Measurements from ENCODE around the genes LIMS3, ANAPC1, MERTK and CHCHD5.

GRCh38 chr2:109898446-109898960 is at the start of gene LIMS3:
Gene LIMS3 (plus strand): TSS chr2:109898688.
- PRO-cap = no peak
- RAMPAGE, long total RNA, 4 experiments = no peak in any of the 4 experiments

- PRO-cap = unidirectional peak, minus-strand start at chr2:110611062
- RAMPAGE, long total RNA, 4 experiments = no peak in any of the 4 experiments
Observed at GRCh38 chr2:110610845-110611366, 33.9 kb upstream of the RGPD6 start.

- PRO-cap = no peak
- RAMPAGE, long total RNA, 4 experiments = no peak in any of the 4 experiments
Observed at GRCh38 chr2:110679467-110679996, 1.7 kb upstream of the BUB1 start.

DNA sequence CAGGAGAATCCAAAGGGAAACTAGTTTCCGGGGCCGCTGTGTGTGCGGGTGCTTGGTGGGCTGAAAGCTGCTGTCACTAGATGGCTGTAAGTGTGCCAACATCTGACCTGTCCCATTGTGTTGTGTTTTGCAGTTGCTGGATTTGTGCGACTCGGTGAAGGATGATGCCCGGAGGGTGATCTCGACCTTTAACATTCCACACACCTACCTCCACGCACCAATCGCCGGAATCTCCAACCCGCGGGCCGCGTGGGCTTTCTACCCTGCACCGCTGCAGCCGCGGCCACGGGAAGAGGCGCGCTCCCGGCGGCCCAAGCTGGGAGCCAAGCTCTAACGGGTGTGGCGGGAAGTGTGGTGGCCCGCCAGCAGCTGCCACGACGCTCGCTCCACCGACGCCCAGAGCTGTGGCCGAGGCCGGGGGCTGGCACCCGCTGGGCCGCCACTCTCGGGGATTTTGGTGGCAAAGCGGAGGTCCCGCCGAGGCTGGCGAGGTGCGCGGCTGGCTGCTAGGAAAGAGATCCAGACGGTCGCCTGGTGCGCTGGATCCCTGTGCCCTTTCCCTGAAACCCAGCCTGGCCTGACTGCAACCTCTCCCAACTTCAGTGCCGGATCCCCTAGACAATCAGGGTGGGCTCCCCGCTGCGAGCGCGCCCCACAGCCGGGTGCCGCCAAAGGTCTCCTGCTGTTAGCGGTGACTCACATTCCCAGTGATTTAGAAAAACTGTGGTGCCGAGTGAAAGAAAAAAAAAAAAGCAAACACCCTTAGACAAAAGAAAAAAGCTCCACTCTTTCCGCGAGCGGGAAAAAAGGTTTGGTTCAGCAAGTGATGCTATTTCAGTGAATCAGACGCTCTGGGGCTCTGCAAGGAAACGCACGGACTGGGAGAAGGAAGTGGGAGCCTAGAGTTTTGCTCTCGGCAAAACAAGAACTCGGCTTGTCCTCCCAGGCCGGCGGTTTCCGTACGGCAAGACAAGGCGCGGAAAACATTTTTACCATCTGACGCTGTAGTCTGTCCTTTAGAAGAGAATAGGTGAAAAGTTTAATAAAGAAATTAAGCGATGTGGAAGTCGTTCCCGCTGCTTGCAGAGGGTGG is 2.9 kb upstream of the BCL2L11 start:
- PRO-cap = bidirectional peak, plus-strand start at position 845 of the sequence, minus-strand start at position 687 of the sequence; bidirectional peak, plus-strand start at position 868 of the sequence, minus-strand start at position 880 of the sequence
- RAMPAGE, long total RNA, 4 experiments = no peak in any of the 4 experiments

GRCh38 chr2:111883377-111884572 is at the start of gene ANAPC1:
Gene ANAPC1 (minus strand): TSS chr2:111884193.
- PRO-cap = bidirectional peak, plus-strand start at chr2:111884234, minus-strand start at chr2:111884191
- RAMPAGE, long total RNA, 4 experiments = start-site peak on the minus strand in 4 of 4 experiments, at chr2:111884153-111884185 at its widest, 24 to 582 reads per replicate

DNA sequence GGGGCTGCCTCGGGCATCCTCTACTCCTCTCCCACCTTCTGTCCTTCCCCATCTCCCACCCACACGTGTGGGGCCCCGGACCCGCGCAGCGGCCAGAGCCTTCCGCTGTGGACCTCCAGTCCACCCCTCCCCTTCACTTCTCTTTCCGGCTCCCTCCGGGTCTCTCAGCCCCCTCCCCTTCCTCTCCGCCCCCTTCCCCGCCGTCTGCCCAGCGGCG is 323 bp upstream of the MERTK start:
- PRO-cap = bidirectional peak, plus-strand start outside the sequence, minus-strand start at position 135 of the sequence
- RAMPAGE, long total RNA, 4 experiments = no peak in any of the 4 experiments

DNA sequence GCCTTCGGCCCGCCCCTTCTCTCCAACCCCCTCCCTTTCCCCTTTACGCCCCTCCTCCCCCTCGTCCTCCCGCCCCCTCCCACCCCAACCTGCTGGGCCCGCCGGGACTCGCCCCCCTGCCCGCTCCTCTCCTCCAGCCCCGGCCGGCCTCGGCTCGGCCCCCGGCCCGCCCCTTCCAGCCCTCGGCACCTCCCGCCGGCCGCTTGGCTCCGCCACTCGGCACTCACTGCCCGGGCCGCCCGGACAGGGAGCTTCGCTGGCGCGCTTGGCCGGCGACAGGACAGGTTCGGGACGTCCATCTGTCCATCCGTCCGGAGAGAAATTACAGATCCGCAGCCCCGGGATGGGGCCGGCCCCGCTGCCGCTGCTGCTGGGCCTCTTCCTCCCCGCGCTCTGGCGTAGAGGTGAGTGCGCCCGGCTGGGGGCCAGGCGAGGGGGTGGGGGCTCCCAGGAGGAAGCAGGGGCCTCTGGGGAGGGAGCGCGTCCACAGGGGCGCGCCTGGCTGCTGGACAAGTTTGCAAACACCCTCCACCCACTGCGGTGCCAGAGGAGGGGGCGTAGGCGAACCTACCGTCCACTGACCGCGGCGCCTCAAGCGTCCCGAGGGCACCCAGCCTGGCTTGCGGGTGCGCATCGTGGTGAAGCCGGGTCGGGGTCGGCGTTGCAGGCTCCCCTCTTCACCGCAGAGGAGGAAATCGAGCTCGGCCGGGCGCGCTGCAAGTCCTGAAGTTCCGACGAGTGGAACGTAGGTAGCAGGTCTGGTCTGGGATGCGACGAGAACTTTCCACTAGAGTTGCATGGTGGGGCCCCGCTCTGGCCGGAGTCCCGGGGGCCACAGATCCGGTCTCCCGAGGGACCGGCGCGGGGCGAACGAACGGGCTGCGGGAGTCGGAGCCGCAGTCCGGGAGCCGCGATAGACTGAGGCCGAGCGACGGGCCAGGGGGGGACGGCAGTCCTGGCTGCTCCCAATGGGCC is at the start of gene MERTK:
Gene MERTK (plus strand): TSS at position 215 of the 975 bp plus-strand sequence.
- PRO-cap = bidirectional peak, plus-strand start at position 222 of the sequence, minus-strand start outside the sequence; bidirectional peak, plus-strand start at position 837 of the sequence, minus-strand start at position 760 of the sequence
- RAMPAGE, long total RNA, 4 experiments = start-site peak on the plus strand in 3 of 4 experiments, centred at positions 220 to 238 of the sequence, 19 to 45 reads per replicate

DNA sequence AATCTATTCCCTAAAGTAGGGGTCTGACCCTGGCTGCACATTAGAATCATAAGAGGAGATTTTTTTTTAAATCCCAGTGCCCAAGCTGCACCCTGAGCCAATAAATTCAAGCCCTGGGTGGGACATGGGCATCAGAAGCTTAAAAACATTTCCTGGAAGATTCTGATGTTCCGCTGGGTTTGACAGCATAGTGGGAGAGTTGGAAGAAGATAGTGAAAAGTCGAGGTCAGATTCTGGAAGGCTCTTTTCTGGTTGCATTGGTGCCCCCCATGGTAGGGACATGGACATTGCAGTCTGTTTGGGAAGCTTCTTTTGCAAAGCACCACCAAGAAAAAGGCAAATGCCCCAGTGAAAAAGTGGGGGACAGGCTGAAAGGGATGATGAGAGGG is 20.9 kb downstream of the MERTK start:
- PRO-cap = no peak
- RAMPAGE, long total RNA, 4 experiments = no peak in any of the 4 experiments

DNA sequence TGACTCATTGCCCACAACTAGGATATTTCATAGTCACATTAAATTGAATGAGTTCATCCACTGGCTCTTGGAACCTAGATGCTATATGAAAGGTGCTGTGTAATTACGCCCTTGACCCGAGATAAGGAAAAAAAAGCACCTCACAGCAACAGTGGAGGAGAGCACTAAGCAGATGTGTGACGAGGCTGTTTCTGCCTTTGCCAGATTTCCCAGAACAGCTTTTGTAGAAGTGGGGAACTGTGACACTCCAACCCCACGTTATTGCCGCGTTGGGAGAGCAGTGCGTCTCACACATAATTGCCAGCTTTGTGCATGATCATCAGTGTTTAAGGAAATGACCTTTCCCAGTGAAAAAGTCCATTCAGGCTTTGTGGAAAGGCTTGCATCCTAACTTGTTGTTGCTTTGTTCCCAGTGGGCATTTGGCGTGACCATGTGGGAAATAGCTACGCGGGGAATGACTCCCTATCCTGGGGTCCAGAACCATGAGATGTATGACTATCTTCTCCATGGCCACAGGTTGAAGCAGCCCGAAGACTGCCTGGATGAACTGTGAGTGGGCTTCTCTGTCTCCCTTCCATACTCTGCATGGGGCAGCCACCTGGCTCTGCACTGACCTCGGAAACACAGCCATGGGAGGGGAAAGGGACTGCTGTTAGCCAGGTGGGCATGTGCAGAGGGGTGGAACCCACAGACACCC is 33.1 kb upstream of the TMEM87B start:
- PRO-cap = no peak
- RAMPAGE, long total RNA, 4 experiments = no peak in any of the 4 experiments

DNA sequence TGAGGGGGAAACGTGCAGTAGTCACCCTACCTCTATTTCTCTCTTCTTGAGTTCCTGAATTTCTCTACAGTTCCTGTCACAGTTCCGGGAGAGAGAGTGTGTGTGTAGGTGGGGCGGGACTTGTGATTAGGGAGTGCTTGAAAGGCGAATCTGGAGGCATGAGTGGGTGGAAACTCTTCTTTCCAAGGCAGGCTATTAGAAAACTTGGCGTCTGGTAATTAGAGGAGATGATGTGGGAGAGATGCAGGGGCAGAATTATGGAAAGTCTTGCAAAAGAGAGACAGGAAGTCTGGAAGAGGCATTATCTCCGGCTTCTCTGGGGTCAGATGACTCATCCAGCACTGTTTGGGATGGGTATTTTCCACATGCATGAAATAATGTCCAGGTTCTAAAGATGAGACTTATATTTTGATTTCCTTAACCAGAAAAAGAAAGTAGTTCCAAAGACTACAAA is 1.2 kb downstream of the TMEM87B start:
- PRO-cap = bidirectional peak, plus-strand start at position 225 of the sequence, minus-strand start at position 48 of the sequence
- RAMPAGE, long total RNA, 4 experiments = no peak in any of the 4 experiments

DNA sequence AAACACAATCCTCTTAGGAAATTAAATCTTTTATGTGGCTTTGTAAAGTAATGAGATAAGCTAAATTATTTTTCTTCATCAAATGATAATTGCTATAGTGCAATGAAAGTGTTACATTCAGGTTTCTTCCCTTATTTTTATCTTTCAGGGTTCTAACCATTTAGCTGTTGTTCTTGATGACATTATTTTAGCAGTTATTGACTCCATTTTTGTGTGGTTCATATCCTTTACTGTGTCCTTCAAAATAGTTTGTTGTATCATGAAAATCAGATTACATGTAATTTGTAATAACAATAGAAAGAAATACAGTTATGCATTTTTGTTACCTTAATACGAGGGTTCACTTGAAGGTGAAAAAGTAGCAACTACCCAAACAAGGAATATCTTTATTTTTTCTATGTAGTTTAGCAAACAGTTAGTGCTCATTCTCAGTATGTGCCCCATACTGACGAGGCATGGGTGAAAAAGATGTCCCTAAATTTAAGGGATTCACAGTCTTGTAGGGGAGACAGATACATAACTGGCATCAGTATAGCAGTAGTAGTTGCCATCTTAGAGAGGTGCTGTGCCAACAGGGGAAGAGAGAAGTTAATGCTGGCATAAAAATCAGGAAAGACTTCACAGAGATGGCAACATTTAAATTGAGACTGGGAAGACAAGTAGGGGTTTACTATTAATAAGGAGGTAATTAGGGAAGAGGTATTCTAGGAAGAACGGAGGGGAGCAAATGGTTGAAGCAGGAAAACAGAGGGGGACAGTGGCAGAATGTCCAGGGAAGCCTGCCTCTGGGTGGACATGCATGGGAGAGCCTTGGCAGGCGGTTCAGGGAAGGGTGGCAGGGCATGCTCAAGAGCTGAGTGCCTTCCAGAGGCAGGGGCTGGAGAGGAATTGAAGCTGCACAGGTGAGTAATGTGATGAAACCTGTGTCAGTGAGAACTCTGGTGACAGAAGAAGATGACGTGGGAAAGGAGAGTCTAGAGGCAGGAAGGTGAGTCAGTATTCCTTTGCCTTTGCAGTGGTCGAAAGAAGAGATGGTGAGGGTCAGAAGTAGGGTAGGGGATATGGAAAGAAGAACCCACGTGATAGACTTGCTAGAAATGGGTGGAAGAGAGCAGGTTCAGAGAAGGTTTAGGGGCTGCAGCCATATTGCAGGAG is 36.9 kb downstream of the TMEM87B start:
- PRO-cap = no peak
- RAMPAGE, long total RNA, 4 experiments = no peak in any of the 4 experiments

DNA sequence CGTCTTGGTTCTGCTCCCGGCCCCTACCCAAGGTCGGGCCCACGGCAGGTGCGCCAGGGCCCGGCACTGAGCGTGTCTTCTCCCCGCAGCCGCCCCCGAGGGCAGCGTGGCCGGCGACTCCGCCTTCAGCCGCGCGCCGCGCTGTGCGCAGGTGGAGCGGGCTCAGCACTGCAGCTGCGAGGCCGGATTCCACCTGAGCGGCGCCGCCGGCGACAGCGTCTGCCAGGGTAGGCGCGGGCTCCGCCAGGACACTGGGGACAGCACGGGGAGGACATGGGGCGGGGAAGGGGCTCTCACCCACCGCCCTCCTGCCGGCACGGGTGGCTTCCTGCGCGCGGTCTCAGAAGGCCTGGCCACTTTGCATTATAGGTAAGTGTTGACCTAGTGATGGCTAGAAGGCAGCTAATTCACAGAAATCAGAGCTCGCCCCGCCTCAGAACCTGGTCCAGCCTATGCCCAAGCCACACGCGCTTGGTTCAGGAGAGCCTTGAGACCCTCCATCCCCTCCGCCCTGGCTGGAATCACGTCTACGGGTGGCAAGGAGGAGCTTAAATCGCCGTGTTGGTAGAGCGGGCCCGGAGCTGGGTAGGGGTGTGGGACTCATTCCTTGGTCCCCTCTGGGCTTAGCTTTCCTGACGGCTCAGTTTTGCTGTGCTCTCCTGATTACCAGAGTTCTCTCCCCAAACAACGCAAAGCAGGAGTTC is 43.6 kb downstream of the FBLN7 start:
- PRO-cap = unidirectional peak, plus-strand start at position 171 of the sequence
- RAMPAGE, long total RNA, 4 experiments = no peak in any of the 4 experiments

DNA sequence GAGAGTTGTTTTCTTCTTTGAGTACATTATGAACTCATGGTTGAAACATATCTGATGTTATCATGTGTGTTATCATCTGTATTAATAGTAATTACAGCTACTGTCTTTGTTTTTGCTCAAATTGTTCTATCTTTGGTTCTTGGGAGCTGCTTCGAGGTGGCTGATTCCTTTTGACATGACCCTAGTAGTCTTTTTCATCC is 52.2 kb downstream of the FBLN7 start:
- PRO-cap = unidirectional peak, plus-strand start at position 129 of the sequence
- RAMPAGE, long total RNA, 4 experiments = no peak in any of the 4 experiments

GRCh38 chr2:112304552-112305030 is 29.2 kb downstream of the ZC3H6 start:
- PRO-cap = no peak
- RAMPAGE, long total RNA, 4 experiments = no peak in any of the 4 experiments

- PRO-cap = no peak
- RAMPAGE, long total RNA, 4 experiments = no peak in any of the 4 experiments
Observed at GRCh38 chr2:112324900-112325157, 49.4 kb downstream of the ZC3H6 start.

GRCh38 chr2:112541680-112541941 is 654 bp upstream of the POLR1B start:
- PRO-cap = no peak
- RAMPAGE, long total RNA, 4 experiments = no peak in any of the 4 experiments

DNA sequence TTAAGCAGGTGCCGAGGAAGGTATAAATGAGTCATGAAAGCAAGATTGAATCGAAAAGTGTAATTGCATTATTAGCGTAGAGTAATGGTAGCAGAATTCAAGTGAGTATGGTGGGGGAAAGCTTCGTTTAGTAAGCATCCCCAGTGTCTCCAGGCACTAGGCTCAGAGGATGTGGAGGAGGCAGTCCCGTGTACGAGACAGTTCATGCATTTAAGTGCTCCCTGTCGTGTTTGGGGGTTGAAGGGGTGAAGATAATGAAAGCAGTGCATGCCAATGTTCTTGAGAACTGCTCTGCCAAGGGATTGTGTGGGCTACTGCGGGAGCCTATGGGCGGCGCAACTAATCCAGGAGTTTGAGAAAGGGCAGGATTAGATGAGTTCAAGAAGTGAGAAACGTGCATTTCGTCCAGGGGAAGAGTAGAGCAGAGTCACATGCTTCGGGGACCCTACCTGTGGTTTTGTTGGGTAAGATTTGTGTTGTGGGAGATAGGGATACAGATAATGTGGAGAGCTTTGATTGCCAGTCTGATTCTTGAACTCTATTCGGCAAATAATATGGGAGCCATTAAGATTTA is 952 bp downstream of the POLR1B start:
- PRO-cap = no peak
- RAMPAGE, long total RNA, 4 experiments = no peak in any of the 4 experiments

DNA sequence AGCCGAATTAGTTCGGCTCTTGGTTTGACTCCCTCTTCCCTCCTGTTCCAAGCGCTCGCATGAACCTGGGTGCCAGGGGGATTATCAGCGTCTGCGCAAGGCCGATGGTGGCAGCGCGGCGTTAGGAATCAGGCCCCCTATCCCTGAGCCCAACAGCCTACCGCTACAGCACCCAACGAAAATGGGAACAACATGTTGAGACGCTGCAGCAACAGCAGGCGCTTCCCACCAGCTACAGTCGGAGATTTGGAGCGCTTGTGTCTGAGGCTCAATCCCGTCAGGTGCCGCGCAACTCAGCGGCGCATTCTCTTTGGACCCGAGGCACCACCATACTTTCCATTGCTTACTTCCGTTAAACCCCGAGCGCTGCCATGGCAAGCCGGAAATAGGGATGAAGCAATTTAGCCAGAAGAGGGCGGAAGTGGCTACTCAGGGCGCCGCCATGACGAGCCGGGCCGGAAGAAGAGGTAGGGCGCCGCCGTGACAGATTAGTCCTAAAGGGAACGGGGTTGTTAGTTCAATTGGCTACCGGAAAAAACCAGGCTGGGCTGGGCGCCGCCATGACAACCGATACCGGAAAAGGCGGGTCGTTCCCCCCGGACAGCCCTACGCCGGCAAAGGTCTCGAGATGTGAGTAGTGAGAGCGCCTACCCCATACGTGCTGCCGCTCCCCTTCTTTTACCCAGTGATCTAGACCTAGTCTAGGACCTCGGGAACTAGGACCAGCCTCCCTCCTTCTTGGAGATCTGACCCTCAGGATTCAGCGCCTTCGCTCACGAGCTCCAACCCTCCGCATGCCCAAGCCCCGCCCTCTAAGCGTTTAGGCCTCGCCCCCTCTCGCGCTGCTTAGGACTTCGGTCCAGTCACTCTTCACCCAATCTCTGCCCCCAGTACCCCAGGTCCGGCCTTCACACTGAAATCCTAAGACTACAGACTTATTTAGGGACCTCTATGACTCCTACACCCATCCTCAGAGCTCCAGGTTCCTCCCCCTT is at the start of gene CHCHD5:
Gene CHCHD5 (plus strand): TSS at position 590 of the 995 bp plus-strand sequence.
- PRO-cap = bidirectional peak, plus-strand start at position 617 of the sequence, minus-strand start at position 331 of the sequence; bidirectional peak, plus-strand start at position 890 of the sequence, minus-strand start at position 796 of the sequence
- RAMPAGE, long total RNA, 4 experiments = start-site peak on the plus strand in 4 of 4 experiments, centred at positions 442 to 597 of the sequence, 74 to 728 reads per replicate; start-site peak on the minus strand in 3 of 4 experiments, centred at positions 356 to 787 of the sequence, 6 to 17 reads per replicate

DNA sequence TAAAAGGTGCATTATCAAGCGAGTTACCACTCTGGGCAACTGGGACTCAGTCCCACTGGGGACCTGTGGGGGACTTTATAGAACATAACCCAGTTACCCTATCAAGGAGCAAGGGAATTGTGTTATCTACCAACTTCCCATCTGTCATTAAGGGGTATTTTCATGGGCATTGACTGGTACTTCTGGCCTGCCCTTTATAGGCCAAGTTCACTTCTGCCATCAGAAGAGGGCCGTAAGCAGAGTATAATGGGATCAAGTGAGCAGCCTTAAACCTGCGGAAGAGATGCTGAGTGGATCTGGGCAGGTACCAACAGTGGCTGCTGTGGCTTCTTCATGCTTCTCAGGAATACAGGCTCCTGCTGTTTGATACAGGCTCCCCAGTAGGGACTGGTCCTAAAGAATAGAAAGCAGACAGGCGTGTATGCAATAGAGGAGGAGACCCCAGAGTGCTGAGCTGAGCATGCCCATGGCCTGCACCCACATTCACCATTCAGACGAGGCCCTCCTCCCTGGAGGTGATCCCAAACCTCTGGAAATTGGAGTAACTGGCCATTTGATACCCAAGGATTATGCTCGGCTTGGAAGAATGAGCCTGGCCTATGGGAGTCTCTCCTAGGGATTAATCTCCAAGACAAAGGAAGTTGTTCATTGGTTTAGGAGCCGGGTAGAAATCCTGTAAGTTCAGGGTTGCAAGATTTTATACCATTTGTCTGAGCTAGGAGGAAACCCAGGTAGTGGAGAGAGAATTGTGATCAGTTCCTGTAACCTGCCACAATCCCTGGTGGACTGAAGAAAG is 6.4 kb downstream of the CHCHD5 start:
- PRO-cap = no peak
- RAMPAGE, long total RNA, 4 experiments = no peak in any of the 4 experiments

- PRO-cap = no peak
- RAMPAGE, long total RNA, 4 experiments = no peak in any of the 4 experiments
Observed at GRCh38 chr2:112647259-112647967, 1.7 kb downstream of the SLC20A1 start.

All from esophagus squamous epithelium (tissue), 4 donors.